Placental pericyte (primary cell): ENCODE results near the genes GPR4, NANOS2 and CCDC61.

- CAGE, long polyA plus RNA, result no peak
Measured at GRCh38 chr19:45506666-45507091, 600 bp upstream of the VASP start.

DNA sequence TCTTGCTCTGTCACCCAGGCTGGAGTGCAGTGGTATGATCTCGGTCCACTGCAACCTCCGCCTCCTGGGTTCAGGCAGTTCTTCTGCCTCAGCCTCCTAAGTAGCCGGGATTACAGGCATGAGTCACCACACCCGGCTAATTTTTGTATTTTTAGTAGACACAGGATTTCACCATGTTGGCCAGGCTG is 15.8 kb downstream of the VASP start:
- CAGE, long polyA plus RNA, result no peak

DNA sequence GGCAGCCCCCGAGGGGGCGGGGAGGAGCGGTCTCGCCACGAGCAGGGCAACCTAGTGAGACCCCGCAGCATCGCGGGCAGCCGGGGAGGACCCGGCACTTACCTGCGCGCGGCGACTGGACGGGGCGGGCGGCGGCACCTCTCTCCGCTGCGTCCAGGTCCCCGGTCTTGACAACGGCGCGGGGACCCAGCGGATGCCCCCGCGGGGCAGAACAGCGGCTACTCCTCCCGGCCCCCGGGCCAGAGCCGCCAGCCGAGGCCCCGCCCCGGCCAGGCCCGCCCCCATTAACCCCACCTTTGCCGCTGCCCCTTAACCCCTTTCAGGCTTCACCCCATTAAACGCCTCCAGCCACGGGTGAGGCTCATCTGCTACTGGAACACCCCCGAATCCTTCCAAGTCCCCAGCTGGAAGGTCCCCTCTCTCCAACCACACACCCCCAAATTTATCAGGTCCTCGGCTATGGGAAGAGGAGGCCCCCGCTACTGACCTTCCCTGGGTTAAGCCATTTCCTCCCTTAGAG is at the start of gene GPR4:
GPR4 (minus strand) TSS at position 220 of the 520 bp plus-strand sequence.
- CAGE, long polyA plus RNA, result no peak

DNA sequence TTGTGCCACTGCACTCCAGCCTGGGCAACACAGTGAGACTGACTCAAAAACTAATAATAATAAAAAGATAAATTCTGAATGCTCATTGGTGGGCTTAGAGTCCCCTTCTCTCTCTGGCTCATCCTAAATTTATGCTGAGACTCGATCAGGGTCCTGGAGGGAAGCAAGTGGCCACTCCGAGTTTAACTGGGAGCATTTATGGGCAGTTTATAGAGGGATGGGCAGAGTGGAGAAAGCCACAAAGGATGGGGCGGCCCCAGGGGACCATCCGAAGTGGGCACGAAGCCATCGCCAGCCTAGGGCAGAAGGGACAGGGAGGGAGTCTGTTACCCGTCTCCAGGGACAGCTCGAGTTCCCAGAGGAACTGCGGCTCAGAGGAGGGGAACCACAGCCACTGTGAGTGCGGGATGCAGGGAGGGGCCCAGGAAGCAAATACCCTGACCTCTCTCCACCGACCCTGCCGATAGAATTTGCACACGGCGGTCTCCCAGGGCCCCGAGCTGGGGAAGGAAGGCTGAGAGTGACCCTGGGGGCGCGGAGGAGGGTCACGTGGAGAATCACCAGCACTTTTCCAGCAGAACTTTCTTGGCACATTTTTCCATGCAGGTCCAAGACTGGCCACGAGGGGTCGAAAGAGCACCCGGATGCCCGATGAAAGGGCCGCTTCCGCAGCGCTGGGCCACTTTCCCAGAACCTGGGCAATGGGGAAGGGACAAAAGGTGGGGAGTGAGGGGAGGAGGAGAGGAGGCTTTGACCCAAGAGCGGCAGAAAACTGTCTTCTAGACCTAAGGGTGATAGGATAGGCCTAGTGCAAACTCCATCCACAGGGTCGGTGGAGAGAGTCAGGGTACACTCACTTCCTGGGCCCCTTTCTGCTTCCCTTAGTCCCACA is 5.0 kb upstream of the GPR4 start:
- CAGE, long polyA plus RNA, result no peak

DNA sequence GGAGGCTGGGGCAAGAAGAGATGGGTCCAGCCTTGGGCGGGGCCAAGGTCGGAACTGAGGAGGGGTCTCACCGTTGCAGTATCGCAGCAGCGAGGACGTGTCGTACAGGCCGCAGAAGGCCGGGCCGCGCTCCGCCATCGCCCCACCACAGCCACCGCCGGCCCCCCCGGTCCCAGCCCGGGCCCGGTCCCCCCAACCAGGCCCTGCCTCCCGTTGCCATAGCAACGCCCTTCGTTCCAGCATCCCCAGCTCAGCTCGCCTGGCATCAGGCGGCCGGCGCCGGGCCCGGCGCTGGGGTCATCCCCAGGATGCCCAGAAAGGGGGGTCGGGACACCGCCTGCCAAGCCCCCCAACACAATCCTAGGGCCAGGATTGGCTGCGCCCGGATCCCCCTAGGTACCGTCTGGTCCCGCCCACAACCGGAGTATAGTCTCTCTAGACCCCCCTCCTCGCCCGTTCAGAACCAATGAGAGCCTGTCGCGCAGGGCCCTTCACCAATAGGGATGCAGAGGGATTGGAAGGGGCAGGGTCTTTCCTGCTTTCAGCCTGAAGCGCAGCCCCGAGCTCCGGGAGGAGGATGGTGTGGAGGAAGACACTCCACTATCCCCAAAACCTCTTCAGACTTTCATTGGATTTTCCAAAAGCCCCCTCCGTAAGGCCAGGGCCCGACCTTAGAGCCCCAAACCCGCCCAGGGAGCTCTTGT is 6.2 kb upstream of the EML2 start:
- CAGE, long polyA plus RNA, result no peak

DNA sequence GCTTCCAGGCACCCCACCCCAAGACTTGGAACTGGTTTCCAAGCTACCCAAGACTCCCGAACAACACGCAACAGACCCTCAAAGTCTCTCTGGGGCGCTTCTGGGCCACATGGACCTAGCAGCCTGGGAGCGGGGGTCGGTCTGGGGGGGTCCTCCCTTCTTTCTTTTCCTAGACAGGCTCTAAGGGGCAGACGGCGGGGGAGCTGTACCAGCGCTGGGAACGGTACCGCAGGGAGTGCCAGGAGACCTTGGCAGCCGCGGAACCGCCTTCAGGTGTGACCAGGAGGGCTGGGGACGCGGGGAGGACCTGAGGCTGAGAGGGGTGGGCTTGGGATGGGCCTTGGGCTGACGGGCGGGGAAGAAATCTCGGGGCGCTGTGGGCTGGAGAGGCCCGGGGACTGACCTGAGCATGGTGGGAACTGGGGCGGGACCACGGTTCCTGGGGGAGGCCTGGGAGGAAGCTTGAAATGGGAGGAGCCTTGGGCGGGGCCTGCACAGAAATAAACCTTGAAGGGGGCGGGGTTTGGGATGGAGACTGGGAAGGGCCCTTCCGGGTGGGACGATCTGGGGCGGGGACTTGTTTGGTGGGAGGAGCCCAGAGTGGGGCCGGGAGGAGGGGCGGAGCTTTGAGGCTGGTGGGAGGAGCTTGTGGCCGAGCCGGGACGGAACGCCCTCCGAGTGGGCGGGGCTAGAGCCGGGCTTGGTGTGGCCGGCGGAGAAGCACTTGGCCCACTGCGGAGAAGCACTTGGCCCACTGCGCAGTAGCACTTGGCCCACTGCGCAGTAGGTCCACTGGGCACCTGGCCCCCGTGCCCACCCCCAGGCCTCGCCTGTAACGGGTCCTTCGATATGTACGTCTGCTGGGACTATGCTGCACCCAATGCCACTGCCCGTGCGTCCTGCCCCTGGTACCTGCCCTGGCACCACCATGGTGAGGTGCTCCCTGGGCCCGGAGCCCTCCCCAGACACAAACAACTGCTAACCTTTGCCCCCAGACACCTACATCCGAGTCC is 2.7 kb downstream of the GIPR start:
- CAGE, long polyA plus RNA, result no peak

DNA sequence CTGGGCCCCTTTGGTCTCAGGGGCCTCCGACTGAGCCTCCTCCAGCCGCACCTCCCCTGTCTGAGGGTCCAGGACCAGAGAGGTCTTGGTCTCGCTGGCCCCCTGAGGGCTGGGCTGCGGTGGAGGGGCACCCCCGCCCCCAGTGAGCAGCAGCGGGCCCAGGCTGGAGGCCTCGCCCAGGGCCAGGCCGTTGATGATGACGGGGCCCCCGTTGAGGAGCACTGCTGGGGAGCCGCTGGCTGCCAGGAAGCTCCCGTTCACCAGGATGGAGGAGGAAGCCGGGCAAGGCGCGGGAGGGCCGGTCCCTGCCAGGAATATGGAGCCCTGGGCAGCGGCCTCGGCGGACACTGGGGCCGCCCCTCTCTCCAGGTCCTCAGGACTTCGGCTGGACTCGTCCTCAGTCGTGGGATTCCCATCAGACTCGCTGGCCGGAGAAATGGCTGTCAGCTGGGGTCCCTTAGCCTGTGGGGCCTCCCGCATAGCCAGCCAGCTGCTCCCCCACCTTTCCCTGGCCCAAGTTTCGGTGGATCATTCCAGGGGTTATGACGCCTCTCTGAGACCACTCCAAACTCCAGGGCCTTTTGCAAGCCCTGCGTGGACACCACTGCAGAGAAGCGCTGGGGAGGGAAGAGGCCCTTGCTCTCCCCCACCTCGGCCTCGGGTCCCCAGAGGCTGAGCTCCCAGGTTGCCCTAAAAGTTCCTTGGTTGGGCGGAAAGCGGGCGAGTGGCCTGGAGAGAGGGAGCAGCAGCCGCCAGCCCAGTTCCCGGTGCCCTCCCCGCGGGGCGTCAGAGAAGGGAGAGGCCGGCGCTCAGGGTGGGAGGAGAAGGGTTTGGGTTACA is 2.1 kb downstream of the SIX5 start:
- CAGE, long polyA plus RNA, result no peak

DNA sequence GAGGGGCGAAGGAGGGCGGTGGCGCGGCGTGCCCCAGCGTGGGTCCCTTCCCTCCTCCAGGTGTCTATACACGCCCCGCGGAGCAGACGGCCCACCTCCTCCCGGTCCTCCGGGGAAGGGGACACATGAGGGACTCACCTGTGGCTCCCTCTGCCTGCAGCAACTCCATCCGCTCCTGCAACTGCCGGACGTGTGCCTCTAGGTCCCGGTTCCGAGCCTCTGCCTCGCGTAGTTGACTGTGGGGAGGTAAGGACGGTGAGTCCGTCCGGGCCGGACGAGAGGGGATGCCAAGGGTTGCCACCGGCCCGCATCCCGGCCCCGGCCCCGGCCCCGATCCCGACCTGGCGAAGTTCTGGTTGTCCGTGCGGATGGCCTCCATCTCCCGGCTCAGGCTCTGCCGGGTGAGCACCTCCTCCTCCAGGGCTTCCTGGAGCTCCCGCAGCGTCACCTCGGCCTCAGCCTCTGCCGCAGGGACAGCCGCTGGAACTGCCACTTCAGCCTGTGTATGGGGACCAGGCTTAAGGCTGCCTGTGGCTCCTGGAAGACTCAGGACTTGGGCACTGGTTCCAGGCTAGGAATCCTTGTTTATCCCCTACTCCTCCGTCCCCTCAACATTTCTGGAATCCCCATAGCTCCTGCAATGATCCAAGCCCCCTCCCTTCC is 2.5 kb upstream of the SIX5 start:
- CAGE, long polyA plus RNA, result no peak

DNA sequence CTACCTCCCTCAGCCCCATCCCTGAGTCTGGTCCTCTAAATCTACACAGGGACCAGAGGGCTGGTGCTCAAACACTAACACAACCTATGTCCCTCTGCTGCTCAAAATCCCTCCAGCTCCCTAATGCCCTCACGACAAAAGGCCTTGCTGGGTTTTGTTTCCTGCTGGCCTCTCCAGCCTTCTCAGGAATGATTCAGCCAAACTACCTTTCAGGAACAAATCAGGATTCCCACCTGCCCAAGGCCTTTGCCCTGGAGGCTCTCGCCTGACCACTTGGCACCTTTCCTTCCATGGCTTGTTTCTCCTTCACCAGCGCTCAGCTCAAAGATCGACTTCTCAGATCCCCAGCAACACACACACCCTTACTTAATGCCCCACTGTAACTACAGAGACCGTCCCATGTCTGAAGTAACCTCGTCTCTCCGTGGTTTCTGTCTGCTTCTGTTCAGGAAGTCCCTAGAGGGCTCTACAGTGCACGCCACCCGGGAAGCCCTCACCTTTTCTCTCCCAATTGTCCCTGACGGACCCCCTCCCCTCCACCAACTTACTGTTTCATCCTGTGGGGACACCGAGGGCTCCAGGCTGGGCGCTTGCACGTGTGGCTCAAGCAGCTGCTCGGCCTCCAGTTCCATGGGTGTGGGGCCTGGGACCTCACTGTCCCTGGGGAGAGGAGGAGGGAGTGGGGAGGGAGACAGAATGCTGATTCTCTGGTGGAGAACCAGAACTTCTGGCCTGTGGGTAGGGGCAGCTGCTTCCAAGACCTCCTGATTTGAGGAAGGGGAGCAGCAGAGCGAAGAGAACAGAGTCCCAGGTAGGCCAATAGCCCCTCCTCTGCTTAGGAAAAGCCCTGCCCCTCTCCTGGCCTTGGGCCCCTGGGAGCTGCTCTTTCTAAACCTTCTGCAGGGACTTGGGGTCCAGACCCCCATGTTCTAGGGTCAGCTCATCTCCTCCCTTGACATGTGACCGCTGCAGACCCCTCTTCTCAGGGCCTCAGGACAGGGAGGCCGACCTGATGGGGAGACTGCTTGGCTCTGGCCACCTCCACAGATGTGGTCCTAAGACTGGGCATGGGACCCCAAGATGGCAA is 3.4 kb upstream of the SIX5 start:
- CAGE, long polyA plus RNA, result no peak

DNA sequence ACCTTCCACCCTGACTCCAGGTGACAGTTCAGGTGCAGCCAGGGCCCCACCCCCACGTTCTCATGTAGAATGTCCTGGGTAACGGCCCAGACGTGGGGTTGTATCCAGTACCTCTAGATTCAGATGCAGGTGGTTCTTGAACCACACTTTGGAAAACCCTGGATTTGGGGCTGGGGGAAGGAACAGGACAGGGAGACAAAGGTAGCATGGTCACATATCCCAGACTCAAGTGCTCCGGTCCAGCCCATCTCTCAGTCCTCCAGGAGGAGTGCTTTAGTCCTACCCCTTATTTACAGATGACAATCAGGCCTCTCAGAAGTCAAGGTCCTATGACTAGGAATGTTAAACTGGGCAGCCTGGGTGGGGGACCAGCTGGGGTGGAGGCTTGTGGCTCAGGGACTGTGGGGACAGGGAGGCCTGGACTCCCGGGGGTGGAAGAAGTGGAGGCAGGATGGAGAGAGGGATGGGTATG is 2.0 kb downstream of the DMPK start:
- CAGE, long polyA plus RNA, result no peak

DNA sequence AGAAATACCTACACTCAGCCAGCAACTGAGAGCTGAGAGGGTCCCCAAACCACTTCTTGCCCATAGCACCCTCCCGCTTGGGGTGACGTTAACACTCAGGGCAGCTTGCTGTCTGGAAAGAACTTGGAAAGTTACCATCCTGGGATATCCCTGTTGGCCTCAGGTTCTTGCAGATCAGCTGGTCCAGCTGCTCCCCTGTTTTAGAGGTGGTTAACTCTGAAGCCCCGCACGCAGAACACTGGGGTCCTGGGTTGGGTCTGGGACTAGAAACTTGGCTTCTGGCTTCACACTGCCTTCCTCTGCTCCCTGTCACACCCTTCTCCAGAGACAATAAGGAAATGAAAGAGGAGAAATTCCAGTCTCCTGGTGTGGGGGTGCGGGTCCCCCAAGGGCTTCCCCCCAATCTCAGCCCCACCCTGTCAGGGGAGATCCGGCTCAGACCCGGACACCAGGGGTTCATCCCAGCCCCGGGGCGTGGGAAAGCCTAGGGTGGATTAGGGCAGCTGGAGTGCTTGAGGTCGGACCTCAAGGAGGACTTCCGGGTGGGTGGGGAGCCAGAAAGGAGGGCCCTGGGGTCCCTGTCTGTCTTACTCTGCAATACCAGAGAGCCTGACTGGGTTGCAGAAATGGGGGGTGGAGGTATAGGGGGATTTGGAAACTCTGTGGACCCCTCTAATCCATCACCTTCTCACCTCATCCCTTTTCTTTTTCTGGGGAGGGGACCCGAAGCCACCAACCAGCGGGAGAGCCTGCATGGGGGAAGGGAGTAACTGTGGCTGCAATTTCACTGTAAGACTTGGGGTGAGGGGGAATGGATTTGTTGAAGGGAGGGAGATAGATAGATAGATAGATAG is 2.7 kb downstream of the FOXA3 start:
- CAGE, long polyA plus RNA, result no peak

DNA sequence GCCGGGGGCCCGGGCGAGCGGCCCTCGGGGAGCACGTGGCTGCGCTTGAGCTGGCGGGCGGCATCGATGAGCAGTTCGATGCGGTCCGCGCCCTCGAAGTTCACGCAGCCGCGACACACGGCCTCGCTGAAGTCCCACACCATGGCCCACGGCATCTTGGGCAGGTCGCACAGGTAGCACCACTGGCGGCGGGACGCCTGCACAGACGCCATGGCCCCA is 469 bp downstream of the IRF2BP1 start:
- CAGE, long polyA plus RNA, result no peak

- CAGE, long polyA plus RNA, result no peak
Measured at GRCh38 chr19:45914639-45915168, at the start of gene NANOS2. TSS of gene NANOS2 (minus strand) at chr19:45914778.

DNA sequence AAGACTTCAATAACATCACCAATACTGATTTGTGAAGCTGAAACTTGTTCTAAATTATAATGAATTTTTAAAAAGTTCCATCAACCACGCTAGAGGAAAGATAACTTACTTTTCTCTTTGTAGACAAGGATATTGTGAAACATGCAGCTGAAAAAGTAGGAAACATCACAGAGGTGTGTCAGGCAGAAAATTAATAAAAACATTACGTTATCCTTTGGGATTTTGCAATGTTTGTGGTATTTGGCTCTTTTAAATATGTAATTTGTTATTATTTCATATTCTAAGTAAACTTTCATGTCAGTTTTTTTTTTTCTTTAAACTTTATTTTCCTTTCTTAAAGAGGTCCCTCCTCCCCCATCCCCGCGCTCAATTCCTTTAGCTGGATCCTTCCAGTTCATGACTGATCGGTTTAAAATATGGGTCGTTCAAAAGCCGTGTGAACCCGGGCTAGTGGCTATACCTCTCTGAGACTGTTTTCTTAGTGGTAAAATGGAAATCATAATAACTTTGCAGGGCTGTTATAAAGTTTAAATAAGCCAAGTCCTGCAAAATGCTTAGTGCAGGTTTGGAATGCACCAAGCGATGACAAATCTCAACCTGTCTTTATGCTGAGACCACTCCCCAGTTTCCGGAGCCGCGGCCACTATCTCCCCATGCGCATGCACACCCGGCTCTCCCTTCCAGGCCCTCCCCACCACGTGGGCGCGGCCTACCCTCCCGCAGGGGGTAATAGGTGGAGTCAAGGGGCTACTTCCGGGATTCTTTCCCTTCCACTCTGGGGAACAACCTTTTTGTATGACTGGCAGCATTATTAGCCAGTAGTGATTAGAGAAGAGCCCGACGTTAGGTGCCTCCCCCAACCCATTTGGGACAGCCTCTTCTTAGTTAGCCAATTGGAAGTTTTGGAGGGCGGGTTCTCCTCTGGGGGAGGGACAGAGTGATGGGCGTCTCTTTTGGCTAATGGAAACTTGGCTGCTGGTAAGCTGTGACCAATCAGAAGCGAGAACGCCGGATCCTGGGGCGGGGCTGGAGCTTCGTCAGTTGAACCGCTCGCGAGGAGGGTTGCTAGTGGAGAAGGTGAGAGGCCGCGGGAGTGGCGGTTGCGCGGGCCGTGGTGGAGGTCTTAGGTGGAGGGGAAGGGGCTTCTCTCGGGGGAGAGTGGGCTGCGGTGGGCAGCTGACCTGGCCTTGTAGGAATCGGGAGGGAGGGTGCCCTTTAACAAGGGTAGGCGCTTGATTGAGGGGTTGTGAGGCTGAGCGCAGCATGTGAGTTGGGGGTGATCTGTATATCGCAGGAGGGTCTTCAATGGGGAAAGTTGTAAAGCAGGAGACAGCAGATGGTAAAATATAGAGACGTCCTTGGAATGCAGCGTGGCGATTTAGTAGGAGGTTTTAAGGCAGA is at the start of gene CCDC61:
CCDC61 (plus strand) TSS at position 1,040 of the 1,401 bp plus-strand sequence.
- CAGE, long polyA plus RNA, result no peak

DNA sequence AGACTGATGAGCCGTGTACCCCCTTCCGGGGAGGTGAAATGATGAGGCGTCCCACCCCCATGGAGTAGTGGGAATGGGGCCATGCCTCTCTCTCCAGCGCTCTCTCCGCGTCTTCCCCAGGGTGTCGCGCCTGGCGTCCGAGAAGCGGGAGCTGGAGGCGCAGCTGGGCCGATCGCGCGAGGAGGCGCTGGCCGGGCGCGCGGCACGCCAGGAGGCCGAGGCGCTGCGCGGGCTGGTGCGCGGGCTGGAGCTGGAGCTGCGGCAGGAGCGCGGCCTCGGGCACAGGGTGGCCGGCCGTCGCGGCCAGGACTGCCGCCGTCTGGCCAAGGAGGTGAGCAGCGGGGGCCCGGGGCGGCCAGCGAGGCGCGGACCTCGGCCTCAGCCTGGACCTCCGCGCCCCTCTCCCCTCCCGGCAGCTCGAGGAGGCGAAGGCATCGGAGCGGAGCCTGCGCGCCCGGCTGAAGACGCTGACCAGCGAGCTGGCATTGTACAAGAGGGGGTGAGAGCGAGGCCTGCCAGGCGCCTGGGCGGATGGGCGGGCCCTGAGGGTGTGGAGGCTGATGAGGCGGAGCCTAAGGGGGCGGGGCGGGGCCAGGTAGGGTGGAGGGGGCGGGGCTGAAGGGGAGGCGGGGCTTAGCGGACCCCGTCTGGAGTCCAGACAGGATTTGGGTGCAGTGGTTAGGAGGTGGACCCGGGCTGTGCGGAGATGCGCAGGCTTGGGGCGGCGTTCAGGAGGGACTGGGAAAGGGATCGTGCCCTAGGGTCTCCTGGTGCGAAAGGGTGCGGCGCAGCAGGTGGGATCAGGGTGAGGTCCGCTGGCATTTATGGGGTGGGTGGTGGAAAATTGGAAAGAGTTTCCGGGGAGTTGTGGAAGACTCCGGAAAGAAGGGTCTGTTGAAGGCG is 7.7 kb downstream of the PGLYRP1 start:
- CAGE, long polyA plus RNA, result no peak

DNA sequence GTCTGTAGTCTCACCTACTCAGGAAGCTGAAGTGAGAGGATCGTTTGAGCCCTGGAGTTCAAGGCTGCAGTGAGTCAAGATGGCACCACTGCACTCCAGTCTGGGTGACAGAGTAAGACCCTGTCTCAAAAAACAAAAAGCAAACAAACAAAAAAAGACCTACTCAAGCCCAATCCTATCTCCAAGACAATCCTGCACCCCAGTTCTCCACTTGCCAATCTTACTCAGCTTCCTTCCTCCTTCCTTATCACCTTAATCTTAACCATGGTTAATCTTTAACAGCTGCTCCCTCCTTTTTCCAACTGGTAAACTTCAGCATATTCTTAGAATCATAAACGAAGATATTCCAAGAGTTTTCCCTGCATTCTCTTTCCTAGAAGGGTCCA is 11.8 kb downstream of the IGFL2 start:
- CAGE, long polyA plus RNA, result no peak

DNA sequence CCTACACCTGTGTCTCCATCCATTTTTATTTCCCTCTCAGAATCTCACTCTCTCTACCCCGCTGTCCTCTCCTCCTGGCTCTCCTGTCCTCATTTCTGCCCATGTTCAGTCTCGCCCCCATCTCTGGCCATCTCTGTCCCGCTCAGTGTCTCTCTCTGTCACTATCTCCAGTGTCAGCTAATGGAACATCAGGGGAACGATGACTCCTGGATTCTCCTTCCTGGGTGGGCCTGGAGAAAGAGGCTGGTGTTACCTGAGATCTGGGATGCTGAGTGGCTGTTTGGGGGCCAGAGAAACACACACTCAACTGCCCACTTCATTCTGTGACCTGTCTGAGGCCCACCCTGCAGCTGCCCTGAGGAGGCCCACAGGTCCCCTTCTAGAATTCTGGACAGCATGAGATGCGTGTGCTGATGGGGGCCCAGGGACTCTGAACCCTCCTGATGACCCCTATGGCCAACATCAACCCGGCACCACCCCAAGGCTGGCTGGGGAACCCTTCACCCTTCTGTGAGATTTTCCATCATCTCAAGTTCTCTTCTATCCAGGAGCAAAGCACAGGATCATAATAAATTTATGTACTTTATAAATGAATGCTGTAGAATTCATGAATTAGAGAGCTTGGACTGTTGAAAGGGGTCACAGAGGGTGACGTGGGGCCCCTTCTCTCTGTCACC is 1.2 kb downstream of the IGFL1 start:
- CAGE, long polyA plus RNA, result no peak

GRCh38 chr19:46404944-46405342 is 8.4 kb downstream of the CCDC8 start:
- CAGE, long polyA plus RNA, result no peak

DNA sequence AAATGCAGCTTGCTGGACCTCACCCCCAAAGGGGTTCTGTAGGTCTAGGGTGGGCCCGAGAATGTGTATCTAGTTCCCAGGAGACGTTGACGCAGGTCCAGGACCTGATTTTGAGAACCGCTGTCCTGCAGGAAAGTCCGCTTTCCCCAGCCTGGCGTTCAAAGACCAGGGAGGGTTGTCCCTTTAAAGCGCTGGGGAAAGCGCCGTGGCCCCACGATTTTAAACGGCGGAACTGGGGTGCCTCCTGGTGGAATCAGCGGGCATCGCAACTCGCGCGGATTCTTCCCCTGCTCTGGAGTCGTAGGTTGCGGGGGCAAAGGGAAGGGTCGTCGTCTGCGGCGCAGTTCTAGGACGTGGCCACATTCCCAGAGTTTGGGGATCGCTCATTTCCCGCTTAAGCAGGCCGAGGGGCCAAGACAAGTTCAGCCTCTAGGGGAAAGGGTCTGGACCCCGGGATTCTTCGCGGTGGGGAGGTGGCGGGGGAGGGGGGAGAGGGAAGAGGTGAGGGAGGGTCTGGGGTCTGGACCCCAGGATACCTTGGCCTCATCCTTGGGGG is 7.8 kb downstream of the PNMA8B start:
- CAGE, long polyA plus RNA, result no peak

DNA sequence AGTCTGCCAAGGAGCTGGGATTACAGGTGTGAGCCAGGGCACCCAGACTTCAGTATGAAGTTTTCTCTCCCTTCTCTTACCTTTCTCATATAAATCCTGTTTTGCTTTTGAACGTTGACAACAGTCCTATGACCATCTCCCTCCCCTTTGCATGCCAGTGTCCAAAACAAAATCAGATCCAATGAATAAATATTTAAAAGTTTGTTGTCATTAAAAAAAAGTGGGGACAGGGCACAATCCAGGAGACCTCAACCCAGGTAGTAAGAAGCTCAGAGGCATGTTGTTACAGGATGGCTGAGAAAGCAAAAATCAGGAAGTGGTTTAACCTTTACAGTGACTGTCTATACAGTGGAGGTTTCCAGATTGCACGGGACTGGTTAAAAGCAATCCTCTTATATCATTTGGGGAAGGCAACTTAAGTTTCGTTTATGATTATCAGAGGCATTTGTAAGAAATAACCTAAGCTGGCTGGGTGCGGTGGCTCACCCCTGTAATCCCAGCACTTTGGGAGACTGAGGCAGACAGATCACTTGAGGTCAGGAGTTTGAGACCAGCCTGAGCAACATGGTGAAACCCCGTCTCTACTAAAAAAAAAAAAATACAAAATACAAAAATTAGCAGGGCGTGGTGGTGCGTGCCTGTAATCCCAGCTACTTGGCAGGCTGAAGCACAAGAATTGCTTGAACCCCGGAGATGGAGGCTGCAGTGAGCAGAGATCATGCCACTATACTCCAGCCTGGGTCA is 27.3 kb upstream of the PNMA8B start:
- CAGE, long polyA plus RNA, result no peak